Epithelial cell of alveolus of lung (primary cell): ENCODE measurements around the genes IL20 and C1orf116.

DNA sequence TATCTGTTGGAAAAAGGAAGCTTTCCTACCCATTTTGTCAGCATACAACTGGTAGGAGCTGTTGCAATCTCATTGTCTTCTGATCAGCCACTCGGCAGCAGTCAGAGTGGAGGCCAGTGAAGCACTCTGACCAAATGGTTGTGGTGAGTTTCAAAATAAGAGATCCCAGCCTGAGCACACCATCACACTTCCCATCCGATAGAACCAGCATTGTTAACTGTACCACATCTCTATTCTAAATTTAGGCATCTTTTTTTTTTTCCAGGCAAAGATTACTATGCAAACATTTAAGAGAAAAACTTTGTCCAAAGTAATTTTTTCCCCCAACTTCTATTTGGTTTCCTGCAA is 90.1 kb upstream of the IKBKE start:
- RAMPAGE, long total RNA, result no peak
- RRBS, result no CpG with 5 or more reads among the region's 2 CpGs

GRCh38 chr1:206461170-206462123 is 8.8 kb upstream of the IKBKE start:
- RAMPAGE, long total RNA, result no peak
- RRBS, result no CpG with 5 or more reads among the region's 19 CpGs

DNA sequence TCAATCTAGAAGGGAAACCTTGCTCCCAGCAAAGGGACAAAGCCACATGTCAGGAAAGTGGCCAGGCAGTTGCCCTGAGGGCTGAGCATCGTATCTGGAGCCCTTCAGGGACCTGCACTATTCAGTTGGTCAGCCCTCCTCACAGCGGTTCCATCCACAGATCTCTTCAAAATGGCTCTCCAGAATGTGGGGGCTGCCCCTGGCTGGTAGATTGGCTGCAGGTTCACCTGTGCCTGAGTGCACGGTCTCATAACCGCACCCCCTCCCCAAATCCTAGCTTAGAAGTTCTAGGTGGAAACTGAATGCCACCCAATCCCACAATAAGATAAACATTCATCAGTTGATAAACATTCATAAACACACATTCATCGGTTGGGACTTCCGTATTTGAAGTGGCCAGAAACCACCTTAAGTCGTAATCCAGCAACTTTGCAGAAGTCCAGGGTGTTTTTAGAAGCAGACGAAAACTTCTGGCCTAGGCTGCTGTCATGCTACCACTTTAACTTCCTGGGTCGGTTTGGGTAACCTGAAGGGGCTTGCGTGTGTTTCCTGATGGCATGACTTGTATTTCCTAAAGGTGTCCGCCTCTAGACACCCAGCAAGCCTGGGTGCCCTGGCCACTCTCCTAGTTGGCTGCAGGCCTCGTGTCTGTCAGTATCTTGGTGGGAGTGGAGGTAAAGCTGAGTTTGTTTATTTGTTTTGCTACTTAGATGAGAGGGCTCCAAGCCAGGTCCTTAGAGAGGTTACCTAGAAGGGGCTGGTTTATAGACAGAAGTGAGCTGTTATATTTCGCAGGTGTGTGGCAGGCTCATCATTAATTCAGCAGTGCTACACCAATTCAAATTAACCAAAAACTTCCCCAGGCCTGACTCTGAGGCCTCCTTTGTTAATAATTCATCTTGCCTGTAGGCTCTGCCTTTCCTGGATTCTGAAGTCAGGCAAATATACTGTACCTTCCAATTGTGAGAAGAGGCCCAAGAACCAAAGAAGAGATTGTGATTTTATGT is 50.7 kb downstream of the RASSF5 start:
- RAMPAGE, long total RNA, result no peak
- RRBS, result no CpG with 5 or more reads among the region's 13 CpGs

DNA sequence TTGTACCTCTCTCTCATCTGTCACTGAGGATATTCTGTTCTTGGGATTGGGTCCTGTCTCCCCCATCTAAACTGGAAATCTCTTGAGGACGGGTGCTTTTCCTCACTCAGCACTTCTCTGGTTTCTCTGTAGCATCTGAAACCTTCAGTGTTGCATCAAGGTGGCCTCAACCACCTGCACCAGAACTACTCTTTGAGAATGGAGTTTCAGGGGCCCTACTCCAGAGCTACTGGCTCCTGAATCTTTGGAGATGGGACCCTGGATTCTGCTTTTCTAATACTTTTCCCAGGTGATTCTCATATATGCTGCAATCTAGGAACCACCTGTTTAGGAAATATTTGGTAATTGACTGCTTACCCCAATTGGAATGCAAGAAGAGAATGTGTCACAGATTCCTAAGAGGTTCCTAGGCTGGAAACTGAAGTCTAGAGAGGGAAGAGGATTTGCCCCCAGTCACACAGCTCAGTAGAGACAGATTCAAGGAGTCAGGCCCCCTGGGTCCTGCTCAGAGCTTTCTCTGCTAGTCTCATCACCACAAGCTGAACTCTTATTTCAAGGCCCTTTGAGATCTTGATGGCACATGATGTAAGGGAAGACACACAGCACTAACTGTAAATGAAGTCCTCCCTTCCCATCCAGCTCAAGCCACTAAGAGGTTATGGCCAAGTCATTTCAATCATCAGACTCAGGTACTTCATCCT is 48.7 kb downstream of the EIF2D start:
- RAMPAGE, long total RNA, result no peak
- RRBS, result no CpG with 5 or more reads among the region's 1 CpG

DNA sequence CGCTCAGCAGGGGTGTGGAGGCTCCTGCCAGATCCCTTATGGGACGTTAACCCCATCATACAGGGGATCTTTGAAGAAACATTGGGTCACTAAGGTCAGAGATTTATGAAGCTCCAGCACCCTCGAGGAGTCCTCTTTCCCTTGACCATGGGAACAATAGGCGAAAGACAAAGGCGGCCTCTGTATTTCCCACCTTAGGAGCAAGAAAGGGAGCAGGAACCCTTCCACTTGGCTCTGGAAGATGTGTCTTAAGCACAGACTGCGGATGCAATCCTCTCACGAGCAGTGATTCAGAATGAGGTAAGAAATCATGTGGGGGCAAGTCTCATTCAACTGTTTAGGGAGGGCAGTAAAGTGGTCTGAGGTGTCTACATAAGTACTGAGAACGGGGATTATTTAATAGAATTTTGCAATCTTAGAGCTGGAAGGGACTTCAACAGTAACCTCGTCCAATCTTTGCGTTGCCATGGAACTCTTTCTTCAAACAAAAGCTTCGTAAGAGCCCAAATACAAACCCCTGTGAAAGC is 1.7 kb upstream of the DYRK3 start:
- RAMPAGE, long total RNA, result no peak
- RRBS, result no CpG with 5 or more reads among the region's 11 CpGs

- RAMPAGE, long total RNA, result no peak
- RRBS, result no CpG with 5 or more reads among the region's 3 CpGs
Measured at GRCh38 chr1:206682128-206682471, 2.6 kb upstream of the MAPKAPK2 start.

DNA sequence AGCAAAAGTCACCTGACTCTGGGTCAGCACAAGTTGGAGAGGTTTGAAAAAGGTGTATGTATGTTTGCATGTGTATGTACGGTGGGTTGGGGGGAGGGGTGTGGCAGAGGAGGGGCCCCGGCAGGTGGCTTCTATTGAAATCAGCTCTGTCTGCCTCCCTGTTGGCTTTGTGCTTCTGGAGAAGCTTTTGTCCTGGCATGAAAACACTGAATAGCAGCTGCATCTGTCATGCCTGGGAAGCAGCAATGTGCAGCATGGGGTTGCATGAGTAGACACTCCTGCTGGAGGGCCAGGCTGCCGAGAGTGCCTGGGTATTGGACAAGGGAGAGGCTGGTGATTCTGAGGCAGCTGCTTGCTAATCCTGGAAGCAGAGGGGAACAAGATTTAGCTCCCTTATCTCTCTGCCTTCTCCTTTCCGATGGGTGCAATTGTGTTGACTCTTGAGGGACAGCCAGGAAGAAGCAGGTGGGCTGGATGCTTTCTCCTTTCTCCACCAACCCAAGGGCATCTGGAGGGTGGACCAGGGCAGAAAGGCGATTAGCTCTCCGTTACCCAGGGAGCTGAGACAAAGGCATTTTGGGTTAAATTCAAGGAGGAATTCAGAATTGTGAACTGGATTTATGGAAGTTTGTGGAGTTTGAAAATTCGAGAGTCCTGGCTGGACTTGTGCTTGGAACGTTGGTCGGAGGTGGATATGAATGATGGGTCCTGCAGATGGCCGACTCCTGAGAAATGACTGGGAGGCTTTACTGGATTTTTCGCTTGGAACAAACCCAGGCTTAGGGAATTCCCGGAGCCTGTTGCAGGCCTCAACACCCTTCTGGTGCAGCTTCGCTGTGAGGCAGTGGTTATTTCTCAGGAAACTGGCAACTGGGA is 20.7 kb downstream of the MAPKAPK2 start:
- RAMPAGE, long total RNA, result no peak
- RRBS, result no CpG with 5 or more reads among the region's 13 CpGs

- RAMPAGE, long total RNA, result no peak
- RRBS, result 100% methylated on average over 1 of the region's 15 CpGs
Measured at GRCh38 chr1:206722875-206723369, 38.2 kb downstream of the MAPKAPK2 start.

DNA sequence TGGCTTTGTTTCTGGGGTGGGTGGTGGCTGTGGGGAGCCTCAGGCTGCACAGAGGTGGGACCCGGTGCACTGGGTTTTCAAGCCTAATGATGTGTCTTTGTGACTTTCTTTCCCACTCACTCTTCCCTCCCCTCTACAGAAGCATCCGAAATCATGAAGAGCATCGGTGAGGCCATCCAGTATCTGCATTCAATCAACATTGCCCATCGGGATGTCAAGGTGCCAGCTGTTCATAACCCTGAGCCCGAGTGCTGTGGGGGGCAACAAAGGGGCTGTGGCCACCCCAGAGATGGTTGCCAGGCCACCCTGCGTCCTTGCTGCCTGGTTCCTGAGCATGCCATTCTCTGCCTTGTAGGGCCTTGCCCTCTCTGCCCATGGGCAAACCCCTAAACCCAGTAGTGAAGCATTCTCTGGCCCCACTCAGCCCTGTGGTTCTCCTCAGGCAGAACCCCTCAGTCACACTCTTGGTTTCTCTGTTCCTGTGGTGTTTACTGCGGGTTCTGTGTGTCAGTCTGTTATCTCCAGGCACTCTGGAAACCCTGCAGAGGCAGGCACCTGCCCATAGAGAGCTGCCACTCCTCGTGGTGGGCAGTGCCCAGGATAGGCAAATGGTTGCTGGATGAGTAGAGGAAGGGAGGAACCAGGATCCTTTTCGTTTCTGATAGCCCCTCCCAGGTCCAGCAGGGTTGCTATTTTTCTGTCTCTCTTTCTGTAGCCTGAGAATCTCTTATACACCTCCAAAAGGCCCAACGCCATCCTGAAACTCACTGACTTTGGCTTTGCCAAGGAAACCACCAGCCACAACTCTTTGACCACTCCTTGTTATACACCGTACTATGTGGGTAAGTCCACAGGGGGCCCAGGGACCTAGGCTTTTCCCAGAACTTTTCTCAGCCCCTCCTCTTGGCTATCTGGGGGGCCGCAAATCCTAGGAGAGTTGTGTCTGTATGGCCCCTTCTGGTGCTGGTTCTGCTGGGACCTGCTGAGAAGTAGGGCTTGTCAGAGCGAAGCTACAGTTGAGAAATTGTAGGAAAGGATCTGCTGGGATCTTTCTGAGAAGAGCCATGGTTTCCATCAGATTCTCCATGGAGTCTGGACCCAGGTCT is 41.0 kb upstream of the IL19 start:
- RAMPAGE, long total RNA, result no peak
- RRBS, result no CpG with 5 or more reads among the region's 13 CpGs

DNA sequence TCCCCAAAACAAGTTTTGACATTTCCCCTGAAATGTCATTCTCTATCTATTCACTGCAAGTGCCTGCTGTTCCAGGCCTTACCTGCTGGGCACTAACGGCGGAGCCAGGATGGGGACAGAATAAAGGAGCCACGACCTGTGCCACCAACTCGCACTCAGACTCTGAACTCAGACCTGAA is at the start of gene IL20:
Gene IL20 (plus strand): TSS at position 152 of the 179 bp plus-strand sequence.
- RAMPAGE, long total RNA, result no peak
- RRBS, result no CpG with 5 or more reads among the region's 4 CpGs

- RAMPAGE, long total RNA, result no peak
- RRBS, result no CpG with 5 or more reads among the region's 7 CpGs
Measured at GRCh38 chr1:206978172-206978698, 8.0 kb upstream of the FCAMR start.

GRCh38 chr1:207027075-207028124 is 5.2 kb downstream of the C1orf116 start:
- RAMPAGE, long total RNA, result no peak
- RRBS, result no CpG with 5 or more reads among the region's 21 CpGs

DNA sequence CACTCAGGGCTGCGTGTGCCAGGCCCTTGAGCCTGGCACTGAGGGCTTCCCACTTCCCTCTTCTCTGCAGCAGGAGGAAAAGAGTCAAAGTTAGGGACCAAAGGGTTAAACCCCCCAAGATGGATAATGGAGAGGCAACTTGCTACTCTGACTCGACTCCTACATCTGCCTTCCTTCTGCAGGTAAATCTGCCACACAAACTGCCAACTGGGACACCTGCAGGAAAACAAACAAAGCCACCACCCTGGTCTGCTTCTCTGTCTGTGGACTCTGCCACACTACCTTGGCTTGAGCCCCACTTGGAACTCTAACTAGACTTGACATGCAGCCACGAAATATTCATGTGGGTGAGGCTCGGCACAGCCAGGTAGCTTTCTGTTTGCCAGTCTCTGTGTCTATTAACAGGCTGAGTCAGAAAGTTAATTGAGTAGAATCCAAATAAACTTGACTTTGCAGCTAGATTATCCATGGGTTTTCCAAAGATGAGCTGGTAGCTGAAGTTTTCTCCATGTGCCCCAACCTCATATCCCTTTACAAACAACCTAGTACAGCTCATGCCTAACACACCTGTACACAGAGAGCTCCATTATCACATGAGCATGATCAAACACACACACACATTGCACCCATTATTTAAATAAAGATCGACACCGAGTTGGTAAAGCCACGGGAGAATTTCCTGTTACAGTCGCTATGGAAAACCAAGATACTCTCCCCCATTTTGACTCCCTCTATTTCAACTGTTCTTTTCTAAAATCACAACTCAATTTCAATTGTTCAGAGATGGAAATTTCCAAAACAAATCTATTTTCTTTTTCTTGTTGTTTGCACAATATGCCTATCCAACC is 841 bp downstream of the C1orf116 start:
- RAMPAGE, long total RNA, result no peak
- RRBS, result no CpG with 5 or more reads among the region's 8 CpGs

GRCh38 chr1:207032339-207033187 is at the start of gene C1orf116:
Gene C1orf116 (minus strand): TSS chr1:207032756.
- RAMPAGE, long total RNA, result no peak
- RRBS, result no CpG with 5 or more reads among the region's 3 CpGs

- RAMPAGE, long total RNA, result no peak
- RRBS, result no CpG with 5 or more reads among the region's 2 CpGs
Measured at GRCh38 chr1:207063490-207064066, 10.5 kb downstream of the PFKFB2 start.

DNA sequence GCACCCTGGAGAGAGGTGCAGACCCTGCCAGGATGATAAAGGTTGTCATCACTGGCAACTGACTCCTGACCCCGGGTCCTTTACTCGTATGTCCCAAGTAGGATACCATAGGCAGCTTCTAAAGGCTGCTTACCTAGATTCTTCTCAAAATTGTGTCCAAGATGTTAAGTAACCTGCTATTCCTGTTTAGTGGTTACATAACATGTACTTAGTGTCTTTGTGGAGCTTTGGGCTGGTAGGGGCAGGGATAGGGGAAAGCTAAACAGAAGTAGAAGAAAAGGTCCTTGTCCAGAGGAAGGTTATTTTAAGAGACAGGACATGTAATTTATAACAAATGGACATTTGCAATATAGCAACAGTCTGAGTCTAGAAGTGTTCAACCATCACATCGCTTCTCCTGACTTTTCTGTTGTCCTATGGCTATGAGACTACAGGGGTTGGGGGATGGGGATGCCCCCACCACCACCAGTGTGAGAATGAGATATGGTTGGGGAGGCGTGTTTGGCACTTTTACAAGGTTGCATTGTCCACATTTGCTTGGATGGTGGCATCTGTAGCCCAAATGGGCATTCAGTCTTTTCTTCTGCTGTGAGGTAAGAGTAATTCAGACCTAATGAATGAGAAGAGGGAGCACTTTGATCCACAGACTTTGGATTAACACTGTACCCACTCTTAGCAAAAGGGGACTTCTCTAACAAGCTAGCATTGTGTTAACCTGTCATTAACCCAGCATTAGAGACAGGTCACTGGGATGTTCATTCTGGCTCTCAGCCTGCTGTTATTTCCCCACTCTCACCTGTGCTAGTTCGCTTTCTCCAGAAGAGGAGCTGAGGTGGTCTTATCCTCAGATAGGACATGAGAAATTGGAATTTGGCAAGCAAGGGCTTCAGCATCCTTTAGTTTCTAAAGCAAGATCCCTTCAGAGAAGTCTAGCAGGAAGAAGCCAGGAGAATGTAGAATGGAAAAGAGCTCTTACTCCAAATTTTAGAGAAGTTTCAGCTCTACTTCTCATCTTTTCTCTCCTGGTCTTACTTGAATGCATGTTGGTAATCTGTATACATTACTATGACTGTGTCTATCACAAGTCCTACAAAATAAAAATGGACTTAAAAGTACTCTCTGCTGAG is 13.8 kb upstream of the C4BPB start:
- RAMPAGE, long total RNA, result no peak
- RRBS, result no CpG with 5 or more reads among the region's 5 CpGs

DNA sequence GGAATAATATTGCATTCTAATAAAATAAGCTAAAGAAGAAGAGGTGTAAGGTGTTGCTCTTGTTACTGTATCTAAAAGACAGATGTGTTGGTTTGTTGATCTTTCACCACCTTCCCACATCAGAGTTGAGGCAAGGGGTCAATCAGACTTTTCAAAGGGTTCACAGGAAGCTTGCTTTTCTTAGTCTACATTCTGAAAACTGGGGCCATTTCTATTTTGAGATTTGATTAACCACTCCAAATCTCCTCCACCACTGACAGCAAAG is 543 bp downstream of the C4BPA start:
- RAMPAGE, long total RNA, result no peak

DNA sequence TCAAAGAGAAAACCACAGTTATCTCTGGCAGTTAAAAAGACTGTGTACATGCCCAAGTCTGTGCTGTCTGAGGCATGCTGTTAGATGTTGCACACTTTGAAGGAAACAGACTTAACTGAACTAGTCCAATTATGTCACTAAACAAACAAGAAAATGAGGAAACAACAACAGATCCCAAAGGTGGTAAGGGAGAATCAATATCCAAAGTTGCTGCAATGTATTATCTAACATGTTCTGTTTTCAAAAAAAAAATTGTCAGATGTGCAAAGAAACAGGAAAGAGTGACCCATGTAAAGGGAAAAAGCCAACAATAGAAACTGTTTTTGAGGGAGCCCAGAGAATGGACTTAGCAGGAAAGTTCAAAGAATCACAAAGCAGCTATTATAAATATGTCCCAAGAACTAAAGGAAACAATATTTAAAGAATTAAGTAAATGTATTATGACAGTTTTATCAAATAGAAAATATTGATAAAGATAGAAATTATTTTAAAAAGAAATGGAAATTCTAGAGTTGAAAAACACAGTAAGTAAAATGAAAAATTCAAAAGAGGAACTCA is 24.7 kb downstream of the C4BPA start:
- RAMPAGE, long total RNA, result no peak

- RAMPAGE, long total RNA, result no peak
- RRBS, result no CpG with 5 or more reads among the region's 1 CpG
Measured at GRCh38 chr1:207172355-207172554, 68.2 kb downstream of the C4BPA start.

DNA sequence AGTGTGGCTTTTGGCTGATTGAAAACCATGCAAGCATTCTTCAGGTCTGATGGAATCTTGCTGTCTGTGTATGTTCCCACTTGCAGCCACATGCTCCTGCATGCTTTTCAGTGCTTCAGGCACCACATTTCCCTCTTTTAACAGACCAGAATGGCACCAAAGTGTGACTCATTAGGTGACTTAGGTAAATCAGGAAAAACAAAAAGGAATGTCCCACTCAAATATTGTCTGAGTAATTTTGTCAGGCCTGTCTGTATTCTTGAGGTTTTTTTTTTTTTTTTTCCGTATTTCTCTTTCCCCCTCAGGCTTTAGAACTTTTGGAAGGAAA is 80.7 kb upstream of the CD55 start:
- RAMPAGE, long total RNA, result no peak
- RRBS, result no CpG with 5 or more reads among the region's 1 CpG